Trachea (tissue), 1 donor: ENCODE data around the gene TMEM132B.

DNA sequence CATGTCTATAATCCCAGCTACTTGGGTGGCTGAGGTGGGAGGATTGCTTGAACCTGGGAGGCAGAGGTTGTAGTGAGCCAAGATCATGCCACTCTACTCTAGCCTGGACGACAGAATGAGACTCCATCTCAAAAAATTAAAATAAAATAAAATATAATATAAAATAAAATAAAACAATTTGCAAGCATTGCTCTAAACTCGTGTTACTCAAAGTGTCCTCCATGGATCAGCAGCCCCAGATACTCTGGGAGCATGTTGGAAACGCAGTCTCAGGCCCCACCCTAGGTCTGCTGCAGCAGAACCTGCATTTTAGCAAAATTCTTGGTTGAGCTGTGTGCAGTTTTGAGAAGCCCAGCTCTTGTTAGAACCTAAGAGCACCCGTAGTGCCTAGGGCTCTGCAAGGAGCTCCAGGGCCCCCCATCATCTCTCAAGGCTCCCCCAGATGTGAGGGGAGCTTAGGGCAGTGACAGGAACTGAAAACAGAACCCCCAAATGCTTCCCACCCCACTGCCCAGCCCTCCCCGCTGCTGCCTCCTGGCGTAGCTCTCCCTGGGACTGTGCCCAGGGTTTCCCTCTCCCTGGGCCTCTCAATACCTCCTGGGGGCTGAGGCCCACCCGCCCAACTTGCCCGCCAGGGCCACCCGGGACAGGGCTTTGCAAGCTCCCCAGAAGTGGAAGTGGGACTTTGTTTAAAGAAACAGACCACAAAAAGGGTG lies 127.9 kb downstream of the SCARB1 start:
- PRO-cap: no peak

- PRO-cap: no peak
Observed at GRCh38 chr12:124842825-124843383, 20.8 kb downstream of the SCARB1 start.

DNA sequence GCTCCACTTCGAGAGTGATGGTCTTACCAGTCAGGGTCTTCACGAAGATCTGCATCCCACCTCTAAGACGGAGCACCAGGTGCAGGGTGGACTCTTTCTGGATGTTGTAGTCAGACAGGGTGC lies 2.2 kb downstream of the UBC start:
- PRO-cap: unidirectional peak, minus-strand start at position 67 of the sequence

DNA sequence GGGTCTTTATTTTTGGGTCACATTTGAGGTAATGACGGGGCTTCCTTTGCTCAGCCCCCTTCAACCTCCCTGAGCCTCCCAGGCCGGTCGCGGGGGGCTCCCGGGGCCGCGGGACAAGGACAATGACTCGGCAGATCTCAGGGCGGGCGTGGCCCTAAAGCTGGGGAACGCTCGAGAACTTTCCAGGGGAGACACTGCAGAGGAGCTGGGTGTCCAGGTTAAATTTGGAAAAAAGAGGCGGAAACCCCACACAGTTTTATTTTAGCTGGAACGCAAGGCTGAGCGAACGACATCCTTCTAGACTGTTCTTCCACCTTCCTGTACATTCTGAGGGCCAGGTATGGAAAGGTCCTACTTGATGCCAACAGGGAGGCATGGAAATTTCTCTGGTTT lies 726 bp upstream of the UBC start:
- PRO-cap: bidirectional peak, plus-strand start at position 221 of the sequence, minus-strand start at position 124 of the sequence

DNA sequence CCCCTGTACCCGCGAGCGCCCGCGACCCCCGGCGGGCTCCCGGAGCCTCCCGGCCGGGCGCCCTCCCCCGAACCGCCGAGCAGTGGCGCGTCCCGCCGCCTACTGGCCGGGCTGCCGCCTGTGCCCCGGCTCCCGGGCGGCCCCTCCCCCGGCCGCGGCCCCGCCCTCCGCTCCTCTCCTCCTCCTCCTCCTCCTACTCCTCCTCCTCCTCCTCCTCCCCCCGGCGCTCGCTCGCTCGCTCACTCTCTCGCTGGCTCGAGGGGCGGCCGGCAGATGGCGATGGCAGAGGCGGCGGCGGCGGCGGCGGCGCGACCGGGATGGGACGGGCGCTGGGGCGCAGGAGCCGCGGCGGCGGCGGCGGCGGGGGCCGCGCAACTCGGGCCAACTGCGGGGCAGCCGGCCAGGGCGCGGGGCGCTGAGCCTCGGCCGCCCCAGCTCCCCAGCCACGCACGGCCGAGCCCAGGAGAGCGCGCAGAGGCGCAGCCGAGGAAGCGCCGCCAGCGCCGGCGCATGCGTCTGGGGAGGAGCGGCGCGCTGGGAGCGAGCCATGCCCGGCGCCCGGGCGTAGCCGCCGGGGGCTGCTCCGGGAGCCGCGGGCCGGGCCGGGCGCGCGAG lies at the start of gene TMEM132B:
TMEM132B (plus strand) TSS at position 242 of the 615 bp plus-strand sequence.
- PRO-cap: bidirectional peak, plus-strand start at position 242 of the sequence, minus-strand start at position 104 of the sequence

- PRO-cap: no peak
Observed at GRCh38 chr12:125456191-125456664, 270.0 kb downstream of the TMEM132B start.

DNA sequence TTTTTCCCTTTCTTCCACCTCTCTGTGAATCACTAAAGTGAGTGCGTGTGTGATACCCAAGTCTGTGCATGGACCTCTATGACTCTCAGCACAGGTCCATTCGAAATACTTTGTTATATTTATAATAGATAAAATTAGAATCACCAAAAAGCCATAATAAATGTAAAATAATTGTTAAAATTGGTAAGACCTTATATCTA lies 787.6 kb downstream of the TMEM132B start:
- PRO-cap: no peak

GRCh38 chr12:126768548-126769083 lies 1498.4 kb upstream of the TMEM132C start:
- PRO-cap: no peak

GRCh38 chr12:126876525-126876783 lies 1390.5 kb upstream of the TMEM132C start:
- PRO-cap: unidirectional peak, minus-strand start at chr12:126876615

DNA sequence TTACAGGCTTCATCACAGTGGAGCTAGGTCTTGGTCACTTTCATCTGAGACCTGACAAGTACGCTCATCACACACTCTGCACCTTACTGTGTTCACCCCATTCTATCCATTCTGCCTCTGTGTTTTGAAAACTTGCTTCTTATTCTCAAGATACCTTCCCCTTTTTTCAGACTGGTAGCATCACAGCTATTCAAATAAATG lies 1104.3 kb upstream of the TMEM132C start:
- PRO-cap: no peak

GRCh38 chr12:128603569-128603810 lies 220.3 kb downstream of the SLC15A4 start:
- PRO-cap: no peak

- PRO-cap: no peak
Observed at GRCh38 chr12:128824355-128825169, 804 bp upstream of the SLC15A4 start.

GRCh38 chr12:128830410-128831078 lies 6.8 kb upstream of the SLC15A4 start:
- PRO-cap: no peak

- PRO-cap: no peak
Observed at GRCh38 chr12:128870272-128870471, 16.9 kb downstream of the GLT1D1 start.

- PRO-cap: no peak
Observed at GRCh38 chr12:130104507-130104924, 57.7 kb upstream of the FZD10 start.

DNA sequence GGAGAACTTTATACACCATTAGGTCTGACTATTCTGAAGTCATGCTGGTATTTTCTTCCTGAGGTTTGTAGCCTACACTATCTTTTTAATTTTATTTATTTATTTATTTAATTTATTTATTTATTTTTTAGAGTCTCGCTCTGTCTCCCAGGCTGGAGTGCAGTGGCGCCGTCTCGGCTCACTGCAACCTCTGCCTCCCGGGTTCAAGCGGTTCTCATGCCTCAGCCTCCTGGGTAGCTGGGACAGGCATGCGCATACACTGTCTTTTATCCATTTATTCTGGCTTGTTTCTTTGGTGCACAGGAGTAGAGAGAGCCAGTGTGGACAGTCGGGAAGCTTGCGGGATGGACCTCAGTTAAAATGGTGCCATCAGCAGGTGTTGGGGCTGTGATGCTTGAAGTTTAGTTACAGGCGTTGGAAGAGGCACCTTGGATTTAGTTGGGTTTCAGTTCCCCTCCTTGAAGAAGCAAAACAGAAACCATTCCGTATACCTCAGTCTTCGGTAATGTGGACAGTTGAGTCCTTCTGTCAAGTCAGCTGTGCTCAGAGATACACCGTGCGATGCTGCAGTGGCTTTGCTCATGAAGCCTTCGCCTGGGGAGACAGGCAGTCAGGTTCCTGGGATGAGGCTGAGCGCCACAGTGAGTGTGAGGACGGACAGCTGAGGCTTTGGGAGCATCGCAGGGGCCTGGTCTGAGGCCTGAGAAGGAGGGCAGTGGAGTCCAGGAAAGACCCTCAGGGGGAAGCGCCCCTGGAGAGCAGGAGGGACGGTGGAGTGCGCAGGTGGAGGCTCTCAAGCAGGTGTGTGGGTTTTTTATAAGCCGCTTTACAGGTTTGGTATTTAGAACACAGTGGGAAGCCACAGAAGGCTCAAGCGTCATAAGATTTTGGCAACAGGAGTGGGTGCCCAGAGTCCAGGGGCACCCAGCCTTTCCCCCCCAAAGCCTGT lies 7.3 kb downstream of the RAN start:
- PRO-cap: no peak

DNA sequence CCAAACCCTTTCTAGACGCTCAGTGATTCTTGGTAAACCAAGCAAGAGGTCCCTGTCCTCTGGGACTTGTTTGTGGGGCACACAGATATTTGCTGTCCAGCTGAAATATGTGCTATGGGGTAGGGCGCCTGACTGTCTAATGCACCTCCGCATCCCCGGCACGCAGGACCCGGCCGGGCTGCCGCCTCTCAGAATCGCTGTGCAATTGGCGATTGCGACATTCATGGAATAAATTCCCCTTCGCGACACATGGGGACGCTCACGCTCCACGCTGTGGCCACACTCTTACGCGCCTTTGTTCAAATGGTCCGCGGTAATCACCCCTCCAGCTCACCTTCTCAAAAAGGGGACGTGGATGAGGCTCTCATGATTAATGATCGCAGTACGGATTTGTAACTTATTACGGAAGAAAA lies 37.6 kb upstream of the ADGRD1 start:
- PRO-cap: no peak

DNA sequence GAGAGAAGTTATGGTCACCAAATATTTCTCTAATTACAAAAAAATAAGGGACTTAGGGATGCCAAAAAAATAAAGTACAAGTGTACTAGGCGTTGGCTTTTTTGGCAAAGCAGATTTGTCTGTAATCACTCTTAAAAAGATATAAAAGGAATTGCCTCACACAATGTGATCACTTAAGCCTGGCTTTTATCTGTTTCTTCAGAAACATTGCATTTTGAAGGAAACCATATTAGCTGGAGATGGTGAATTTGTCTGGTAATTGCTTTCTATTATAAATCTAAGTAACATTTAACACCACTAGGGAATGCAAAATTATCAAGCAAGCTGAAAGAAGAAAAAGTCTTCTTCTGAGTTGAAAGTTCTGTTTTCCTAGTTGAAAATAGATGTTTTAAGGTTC lies 31.0 kb upstream of the ADGRD1 start:
- PRO-cap: no peak

GRCh38 chr12:131002992-131003501 lies 49.3 kb downstream of the ADGRD1 start:
- PRO-cap: no peak

DNA sequence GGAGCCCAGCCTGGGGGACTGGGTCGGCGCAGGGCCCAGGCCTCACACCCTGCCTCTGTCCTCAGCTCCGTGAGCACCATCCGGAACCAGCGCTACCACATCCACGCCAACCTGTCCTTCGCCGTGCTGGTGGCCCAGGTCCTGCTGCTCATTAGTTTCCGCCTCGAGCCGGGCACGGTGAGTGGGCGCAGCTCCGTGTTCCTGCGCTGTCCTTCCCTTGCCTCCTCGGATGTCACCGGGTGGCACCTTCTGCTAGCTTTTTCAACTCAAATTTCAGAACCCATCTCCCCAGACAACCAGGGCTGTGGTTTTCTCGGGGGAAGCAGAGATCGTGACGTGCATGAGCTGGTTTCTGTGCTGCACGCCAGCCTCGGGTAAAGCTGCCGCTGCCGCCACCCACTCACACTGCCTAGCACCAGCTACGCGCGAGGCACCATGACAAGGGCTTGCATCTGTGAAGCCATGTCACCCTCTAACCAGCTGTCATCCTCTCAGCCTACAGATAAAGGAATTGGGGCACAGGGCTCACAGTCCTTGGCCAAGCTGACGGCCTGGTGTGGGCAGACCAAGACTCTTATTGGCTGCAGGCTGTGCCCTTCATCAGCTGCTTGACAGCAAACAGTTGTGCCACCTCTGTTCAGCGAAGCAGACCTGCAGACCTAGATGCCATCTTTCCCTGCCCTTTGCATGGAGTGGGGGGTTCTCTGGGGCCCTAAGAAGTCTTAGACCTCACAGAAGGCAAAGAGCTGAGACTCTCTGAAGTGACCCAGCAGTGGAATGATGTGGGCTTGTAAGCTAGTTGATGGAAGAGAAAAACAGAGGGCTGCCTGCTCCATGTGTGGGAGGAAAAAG lies 152.2 kb downstream of the ADGRD1 start:
- PRO-cap: no peak